CD14-positive monocyte (primary cell): ENCODE measurements around the gene PHF3.

GRCh38 chr6:63352520-63353355 lies 33.0 kb upstream of the LGSN start:
- CAGE, long polyA plus RNA: no peak

DNA sequence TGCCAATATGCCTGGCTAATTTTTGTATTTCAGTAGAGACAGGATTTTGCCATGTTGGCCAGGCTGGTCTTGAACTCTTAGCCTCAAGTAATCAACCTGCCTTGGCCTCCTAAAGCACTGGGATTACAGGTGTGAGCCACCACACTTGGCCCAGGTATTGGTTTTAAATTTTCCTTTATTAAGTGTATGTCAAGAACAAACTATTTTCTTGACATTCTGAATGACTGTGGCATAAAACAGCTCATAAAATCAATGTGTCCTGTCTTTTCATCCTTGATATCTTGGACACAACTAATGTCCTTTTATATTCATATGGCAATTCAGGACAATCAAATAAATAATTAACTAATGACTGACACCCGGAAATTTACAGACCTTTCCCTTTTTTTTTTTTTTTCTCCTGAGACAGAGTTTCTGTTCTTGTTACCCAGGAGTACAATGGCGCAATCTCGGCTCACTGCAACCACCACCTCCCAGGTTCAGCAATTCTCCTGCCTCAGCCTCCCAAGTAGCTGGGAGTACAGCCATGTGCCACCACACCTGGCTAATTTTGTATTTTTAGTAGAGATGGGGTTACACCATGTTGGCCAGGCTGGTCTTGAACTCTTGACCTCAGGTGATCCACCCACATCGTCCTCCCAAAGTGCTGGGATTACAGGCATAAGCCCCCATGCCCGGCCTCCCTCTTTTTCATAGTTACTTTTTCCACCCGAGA lies 107.0 kb upstream of the LGSN start:
- CAGE, long polyA plus RNA: no peak

DNA sequence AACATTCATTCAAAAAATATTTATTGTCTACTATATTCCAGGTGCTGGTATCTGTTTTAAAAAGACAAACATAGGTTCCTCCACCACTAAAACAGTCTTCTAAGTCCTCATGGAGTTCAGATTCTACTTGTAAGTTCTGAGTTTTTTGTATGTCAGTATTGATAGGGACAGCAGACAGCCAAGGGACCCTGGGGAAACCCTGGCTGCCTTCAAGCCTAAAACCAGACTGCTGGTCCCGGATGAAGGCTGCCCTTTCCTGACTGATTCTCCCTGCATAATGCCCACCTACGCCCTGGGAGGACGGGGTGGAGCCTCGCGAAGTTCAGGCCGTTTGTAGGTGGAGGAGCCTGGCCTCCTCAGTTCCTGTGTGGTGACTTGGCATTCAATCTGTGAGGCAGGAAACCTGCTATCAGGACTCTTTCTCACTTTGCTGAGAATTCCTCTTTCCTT lies 120.2 kb upstream of the LGSN start:
- CAGE, long polyA plus RNA: no peak

- CAGE, long polyA plus RNA: no peak
These were observed 642 bp upstream of the PTP4A1 start for GRCh38 chr6:63571269-63572407.

DNA sequence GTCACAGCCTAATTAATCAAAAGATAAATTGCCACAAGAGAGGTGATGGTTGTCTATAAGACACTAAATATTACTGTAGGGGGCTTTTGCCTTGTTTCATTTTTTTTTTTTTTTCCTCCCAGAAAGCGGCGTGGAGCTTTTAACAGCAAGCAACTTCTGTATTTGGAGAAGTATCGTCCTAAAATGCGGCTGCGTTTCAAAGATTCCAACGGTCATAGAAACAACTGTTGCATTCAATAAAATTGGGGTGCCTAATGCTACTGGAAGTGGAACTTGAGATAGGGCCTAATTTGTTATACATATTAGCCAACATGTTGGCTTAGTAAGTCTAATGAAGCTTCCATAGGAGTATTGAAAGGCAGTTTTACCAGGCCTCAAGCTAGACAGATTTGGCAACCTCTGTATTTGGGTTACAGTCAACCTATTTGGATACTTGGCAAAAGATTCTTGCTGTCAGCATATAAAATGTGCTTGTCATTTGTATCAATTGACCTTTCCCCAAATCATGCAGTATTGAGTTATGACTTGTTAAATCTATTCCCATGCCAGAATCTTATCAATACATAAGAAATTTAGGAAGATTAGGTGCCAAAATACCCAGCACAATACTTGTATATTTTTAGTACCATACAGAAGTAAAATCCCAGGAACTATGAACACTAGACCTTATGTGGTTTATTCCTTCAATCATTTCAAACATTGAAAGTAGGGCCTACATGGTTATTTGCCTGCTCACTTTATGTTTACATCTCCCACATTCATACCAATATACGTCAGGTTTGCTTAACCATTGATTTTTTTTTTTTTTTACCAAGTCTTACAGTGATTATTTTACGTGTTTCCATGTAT lies 7.9 kb downstream of the PTP4A1 start:
- CAGE, long polyA plus RNA: no peak

GRCh38 chr6:63635550-63636430 lies at the start of gene PHF3:
Gene PHF3 (plus strand): TSS chr6:63635802.
- CAGE, long polyA plus RNA: no peak

GRCh38 chr6:63636747-63637069 lies 1.1 kb downstream of the PHF3 start:
- CAGE, long polyA plus RNA: no peak

DNA sequence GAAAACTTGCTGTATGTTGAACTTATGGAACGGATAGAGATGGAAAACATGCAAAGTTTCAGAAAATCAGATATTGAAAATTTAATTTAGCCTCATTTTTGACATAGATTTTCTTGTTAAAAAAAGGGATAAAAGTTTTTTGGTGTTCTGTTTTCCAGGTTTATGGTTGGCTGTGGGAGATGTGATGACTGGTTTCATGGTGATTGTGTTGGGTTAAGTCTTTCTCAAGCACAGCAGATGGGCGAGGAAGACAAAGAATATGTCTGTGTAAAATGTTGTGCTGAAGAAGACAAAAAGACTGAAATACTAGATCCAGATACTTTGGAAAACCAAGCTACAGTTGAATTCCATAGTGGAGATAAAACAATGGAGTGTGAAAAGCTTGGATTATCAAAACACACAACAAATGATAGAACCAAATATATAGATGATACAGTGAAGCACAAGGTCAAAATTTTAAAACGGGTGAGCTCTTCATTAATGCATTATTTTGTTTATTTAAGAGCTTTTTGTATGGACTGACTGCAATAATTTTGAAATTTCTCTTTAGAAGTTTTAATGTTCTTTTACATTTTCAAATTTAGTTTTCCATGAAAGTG lies 56.1 kb downstream of the PHF3 start:
- CAGE, long polyA plus RNA: no peak

DNA sequence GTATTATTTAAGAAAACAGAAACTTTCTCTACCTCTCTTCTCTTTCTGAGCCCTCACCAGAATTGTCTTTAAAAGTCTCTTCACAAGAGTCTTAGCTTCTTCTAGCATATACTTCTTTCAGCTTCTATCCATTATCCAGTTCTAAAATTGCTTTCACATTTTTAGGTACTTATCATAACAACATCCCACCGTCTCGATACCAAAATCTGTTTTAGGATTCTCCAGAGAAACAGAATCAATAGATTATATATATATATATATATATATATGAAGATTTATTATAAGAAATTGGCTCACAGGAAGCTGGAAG lies 30.4 kb upstream of the ZC3H11C start:
- CAGE, long polyA plus RNA: no peak

GRCh38 chr6:67882911-67884057 lies 751.8 kb upstream of the ADGRB3 start:
- CAGE, long polyA plus RNA: no peak

- CAGE, long polyA plus RNA: no peak
These were observed 227.6 kb upstream of the ADGRB3 start for GRCh38 chr6:68407519-68407749.

- CAGE, long polyA plus RNA: no peak
These were observed 83.4 kb downstream of the ADGRB3 start for GRCh38 chr6:68718306-68719085.

DNA sequence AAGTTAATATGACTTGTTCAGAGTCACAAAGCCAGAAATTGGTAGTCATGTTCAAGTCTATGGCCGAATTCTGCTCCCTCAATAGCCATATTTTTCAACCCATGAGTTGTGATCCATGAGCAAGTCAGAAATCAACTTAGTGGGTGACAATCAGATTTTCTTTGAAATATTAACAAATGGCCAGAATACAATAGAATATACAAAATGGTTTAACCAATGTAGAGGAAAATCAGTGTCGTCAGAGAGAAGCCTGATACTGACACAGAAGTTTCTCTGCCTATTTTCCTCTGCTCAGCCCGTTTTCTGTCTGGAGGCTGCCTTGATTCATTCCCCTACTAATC lies 217.9 kb downstream of the COL19A1 start:
- CAGE, long polyA plus RNA: no peak

GRCh38 chr6:70397289-70397965 lies 15.9 kb upstream of the FAM135A start:
- CAGE, long polyA plus RNA: no peak

DNA sequence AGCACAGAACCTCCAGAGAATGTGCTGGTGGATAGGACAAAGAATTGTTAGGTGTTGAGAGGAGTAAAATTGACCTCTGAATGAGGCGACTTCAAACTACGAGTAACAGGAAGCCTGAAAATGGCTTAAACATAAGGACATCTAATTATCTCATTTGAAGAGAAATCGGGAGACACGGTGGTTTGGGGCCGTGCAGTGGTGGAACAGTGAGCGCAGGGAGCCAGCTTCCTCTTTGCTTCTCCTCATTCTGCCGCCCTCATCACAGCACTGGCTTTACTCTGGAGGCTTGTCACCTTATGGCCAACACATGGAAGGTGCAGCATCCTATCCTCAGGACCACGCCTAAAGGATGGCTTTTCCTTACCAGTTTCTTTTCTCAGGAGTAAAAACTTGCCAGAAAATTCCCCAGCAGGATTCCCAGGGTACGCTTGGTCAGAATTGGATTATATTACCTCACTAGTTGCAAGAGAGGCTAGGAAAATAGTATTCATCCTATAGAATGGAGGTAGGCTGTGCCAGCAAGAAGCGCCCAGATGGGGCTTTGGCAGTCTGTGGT lies 114.3 kb downstream of the B3GAT2 start:
- CAGE, long polyA plus RNA: no peak

DNA sequence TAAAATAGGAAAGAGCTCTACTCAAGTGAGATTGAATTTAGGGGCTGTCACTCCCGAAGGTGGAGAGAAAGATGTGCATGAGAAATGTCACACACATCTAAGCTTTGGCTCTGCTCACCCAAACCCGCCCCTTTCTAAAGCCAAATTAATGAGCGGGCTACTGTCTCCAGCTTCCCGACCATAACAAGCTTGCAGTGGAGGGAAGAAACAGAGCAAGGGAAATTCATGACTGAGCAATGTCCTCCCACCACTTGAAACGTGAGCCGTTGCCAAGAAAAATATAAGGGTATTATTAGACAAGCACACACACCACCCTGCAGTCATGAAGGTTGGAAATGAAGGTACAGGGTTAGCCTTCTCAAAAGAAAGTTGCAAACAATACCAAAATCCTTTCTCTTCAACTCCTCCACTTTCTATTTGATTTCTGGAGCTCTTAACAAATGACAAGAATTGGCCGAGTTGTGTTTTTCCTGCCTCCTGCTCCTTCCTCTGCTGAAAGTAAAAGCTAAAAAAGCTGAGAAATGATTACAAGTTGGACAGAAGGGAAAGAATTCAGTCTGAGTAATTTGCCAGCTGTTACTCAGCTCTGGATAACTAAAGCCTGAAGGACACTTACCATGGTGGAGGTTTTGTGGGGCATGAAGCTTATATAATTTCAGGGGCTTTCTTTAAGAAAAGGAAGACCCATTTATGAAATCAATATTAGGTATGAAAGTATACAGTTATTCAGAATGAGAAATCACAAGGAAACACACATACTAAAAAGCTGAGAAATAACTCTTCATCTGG lies 151.1 kb upstream of the B3GAT2 start:
- CAGE, long polyA plus RNA: no peak

GRCh38 chr6:71290445-71291693 lies 2.3 kb downstream of the OGFRL1 start:
- CAGE, long polyA plus RNA: no peak

GRCh38 chr6:71301313-71302554 lies 13.1 kb downstream of the OGFRL1 start:
- CAGE, long polyA plus RNA: no peak

GRCh38 chr6:71324202-71324556 lies 35.6 kb downstream of the OGFRL1 start:
- CAGE, long polyA plus RNA: no peak

DNA sequence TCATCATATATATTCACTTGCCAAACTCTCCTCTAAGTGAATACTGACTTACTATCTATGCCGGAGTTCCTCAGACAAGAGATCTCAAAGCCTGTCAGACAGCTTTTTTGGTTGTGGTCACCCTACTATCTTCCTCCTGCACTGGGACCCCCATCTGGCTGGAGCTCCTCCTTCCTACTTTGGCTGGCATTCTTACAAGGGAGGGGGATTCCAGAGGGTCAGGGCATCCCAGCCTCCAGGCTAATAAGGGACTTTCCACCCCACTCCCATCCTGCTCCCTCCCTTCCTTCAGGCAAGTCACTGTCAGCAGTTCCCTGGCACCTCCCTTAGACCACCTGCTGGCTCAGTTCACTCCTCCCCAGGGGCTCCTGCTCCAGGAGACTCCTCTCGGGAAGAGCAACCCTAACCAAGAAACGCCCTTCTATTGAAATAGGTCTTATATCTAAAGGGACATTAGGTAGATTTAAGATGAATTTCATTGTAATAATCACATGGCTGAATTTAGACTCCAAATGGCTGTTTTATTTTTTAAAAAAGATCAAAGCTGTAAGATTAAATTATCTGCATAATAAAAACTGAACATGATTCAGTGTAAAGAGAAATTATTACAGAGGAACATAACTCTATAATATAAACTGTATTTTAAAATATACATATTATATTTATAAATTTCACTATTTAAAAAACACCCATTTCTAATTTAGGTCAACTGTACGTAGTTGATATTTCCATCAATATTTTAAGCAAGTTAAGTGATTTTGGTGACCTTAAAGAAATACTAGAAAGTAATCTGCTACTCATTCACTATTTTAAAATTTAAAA lies 119.0 kb downstream of the OGFRL1 start:
- CAGE, long polyA plus RNA: no peak